Cardiac fibroblast (primary cell): ENCODE results near the genes SMARCD1, ATF1, CSRNP2 and CELA1.

- RRBS, result no CpG with 5 or more reads among the region's 5 CpGs
Observed at GRCh38 chr12:49825340-49825814, 2.8 kb downstream of the NCKAP5L start.

DNA sequence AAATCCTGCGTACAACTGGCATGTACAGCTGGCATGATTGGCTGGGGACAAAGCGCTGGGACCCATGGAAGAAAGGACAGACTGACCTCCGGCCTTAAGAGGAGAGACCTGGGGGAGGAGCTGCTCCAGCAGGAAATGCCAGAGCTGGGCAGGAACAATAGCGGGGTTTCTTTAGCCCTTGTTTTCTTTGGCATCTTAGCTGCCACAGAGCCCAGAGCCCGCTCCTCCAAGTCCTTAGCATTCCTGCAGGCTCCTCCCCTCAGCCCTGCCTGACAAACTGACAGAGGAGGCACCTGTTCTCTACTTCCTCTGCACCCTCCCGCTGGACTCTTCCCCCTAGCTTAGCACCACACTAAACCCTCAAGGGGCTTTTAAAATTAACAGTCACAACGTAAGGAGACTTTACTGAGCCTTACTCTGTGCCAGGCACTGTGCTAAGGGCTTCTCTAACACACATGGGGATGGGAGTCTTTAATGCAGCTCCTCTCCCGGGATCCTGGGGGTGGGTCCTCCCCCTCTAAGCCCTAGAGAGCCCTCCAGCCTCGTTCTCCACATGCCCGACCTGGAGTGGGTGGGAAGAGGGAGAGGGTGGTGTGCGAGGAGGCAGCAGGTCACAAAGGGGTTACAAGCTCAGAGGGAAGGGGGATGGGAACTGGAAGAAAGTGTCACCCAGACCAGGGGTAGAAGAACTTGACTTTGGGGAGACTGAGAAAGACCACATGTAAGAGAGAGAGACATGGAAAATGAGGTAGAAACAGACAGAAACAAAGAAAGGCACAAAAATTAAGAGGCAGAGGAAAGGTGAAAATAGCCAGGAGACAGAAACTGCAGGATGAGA, 1.7 kb upstream of the AQP5 start:
- RRBS, result no CpG with 5 or more reads among the region's 11 CpGs

GRCh38 chr12:50084577-50085584, at the start of gene SMARCD1:
SMARCD1 (plus strand) TSS chr12:50085342.
- RRBS, result 2% methylated on average over 26 of the region's 70 CpGs

- RRBS, result no CpG with 5 or more reads among the region's 2 CpGs
Observed at GRCh38 chr12:50242612-50243176, 40.6 kb downstream of the LIMA1 start.

GRCh38 chr12:50555375-50555833, 50.6 kb downstream of the DIP2B start:
- RRBS, result no CpG with 5 or more reads among the region's 4 CpGs

DNA sequence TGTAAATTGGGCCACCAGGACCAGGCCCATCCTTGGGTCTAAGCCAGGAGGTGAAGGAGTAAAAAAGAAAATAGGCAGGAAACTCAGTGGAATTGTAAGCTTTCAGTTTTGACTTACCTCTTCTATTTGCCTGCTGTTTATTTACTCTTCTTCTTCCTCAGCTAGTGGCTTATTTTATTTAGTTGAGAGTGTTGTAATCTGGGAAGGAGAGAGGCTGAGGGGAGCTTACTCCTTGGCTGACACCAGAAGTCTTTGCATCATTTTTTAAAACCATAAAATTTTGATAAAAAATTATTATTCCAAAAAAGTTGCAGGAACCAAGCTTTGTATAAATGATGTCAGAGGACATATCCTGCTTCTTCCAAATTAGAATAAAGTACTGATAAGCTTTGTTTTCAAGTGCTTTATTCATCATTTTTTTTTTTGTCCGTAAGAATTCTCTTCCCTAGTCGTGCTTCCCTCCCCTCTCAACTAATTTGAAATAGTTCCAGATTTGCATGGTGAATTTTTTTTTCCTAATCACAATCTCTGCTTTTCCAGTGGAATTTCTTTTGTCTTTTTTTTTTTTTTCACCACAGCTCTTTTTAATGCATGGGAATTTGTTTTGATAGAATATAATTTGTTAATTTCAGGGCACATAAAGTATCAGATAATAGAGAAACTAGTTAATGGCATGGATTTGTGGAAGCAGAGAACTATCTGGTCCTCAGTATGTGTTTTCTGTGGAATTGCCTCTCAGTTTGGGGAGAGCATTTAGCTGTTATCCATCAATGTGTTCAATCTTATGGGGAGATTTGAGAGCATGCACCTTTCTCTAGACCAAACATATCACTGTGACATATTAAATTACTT, 64.0 kb downstream of the DIP2B start:
- RRBS, result no CpG with 5 or more reads among the region's 2 CpGs

- RRBS, result no CpG with 5 or more reads among the region's 3 CpGs
Observed at GRCh38 chr12:50752269-50752885, 11.5 kb upstream of the ATF1 start.

- RRBS, result 1% methylated on average over 20 of the region's 106 CpGs
Observed at GRCh38 chr12:50763851-50764756, at the start of gene ATF1. ATF1 (plus strand) TSS chr12:50764101.

DNA sequence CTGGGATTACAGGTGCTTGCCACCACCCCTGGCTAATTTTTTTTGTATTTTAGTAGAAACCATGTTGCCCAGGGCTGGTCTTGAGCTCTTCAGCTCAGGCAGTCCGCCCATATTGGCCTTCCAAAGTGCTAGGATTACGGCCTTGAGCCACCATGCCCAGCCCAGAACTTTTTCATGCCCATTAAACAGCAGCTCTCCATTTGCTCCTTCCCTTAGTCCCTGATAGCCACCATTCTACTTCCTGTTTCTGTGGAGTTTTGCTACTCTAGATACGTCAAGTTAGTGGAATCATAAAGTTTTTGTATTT, 14.8 kb downstream of the ATF1 start:
- RRBS, result no CpG with 5 or more reads among the region's 3 CpGs

GRCh38 chr12:50922726-50923272, 2.0 kb upstream of the METTL7A start:
- RRBS, result no CpG with 5 or more reads among the region's 3 CpGs

DNA sequence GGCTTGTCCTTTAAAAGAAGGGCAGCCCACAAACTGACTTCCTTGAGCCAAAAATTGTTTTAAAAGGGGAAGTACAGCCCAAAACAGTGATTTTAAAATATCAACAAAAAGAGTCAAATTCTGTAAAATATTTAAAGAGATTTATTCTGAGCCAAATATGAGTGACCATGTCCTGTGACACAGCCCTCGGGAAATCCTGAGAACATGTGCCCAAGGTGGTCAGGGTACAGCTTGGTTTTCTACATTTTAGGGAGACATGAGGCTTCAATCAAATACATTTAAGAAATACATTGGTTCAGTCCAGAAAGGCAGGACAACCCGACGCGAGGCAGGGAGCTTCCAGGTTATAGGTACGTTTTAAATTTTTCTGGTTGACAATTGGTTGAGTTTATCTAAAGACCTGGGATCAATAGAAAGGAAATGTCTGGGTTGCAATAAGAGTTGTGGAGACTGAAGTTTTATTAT, 1.1 kb upstream of the METTL7A start:
- RRBS, result no CpG with 5 or more reads among the region's 5 CpGs

- RRBS, result no CpG with 5 or more reads among the region's 8 CpGs
Observed at GRCh38 chr12:51008663-51009504, 17.3 kb downstream of the SLC11A2 start.

- RRBS, result 5% methylated on average over 4 of the region's 35 CpGs
Observed at GRCh38 chr12:51083503-51084029, at the start of gene CSRNP2. CSRNP2 (minus strand) TSS chr12:51083596.

DNA sequence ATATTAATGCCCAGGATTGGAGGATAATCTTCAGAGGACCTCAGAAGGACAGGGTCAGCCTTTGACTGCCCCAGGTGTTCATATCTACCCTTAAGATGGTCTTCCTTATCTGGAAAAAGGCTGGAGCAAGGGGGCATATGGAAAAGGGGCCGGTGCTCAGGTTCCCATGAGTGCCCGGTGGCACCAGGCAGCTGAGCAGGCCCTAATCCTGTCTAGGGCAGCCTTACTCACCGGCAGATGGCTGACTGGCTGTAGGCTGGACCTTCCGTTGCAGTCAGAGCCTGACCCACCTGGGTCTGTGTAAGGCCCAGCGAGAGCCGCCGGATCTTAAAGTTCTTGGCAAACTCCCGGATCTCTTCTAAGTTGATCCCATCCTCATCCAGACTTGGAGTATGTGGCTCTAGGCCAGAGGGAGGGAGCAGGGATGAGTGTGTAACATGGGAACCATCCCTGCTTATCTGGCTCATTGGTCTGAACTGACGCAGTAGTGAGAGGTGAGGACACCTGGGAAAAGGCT, 18.5 kb upstream of the TFCP2 start:
- RRBS, result 92% methylated on average over 2 of the region's 9 CpGs

- RRBS, result 1% methylated on average over 10 of the region's 19 CpGs
Observed at GRCh38 chr12:51217547-51217734, 421 bp downstream of the POU6F1 start.

DNA sequence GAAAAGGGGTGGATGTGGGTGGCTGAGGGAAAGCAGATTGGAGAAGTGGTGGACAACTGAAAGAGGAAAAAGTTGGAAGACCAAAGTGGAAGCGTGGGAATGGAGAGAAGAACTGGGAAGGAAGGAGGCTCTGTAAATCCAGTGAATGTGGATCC, 713 bp upstream of the POU6F1 start:
- RRBS, result no CpG with 5 or more reads among the region's 1 CpG

DNA sequence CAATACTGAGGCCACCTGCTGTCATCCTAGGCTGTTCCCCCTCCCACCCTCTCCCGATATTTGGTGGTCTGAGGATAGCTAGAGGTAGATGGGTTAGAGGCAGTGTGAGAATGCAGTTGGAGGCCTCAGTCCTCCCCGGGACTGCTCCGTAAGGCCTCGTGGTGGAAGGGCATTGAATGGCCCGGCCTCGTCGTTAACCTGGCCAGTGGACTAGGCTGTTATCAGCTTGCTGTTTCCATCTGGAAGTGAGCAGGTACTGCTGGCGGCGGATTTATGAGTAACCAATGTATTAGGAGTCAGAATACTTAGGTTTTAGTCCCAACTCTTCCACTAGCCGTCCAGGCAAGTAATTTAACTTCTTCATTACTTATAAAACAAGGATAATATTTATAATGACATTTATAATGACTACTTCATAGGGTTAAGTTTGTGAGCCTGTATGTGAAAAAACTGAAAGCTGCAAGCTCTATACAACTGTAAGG, 1.0 kb upstream of the POU6F1 start:
- RRBS, result 33% methylated on average over 2 of the region's 10 CpGs

GRCh38 chr12:51269303-51270020, 753 bp downstream of the SMAGP start:
- RRBS, result 2% methylated on average over 29 of the region's 53 CpGs

DNA sequence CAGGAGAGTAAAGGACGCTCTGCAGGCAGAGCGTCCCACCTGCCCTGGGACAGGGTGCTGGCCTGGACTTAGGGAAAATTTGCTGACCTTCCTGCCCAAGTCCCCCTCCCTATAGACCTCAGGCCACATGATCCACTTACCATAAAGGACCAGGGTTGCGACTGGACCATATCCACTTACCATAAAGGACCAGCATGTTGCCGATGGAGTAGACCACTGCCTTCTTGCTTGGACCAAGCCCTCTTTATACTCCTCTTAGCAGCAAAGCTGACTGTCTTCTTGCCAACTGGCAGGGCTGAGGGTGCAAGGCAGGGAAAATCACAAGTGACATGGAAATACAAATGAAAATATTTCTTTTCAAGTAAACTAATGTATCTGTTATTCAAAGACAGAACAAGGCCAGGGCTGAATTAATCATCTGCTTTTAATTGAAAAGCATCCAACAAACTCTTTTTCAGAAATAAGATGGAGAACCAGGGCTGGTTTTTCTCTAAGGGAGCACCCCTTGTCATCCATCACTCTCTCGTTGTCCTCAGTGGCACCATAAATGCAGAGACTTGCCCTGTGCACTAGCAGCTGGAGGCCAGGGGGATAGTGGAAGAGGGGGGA, at the start of gene CELA1:
TSS of gene CELA1 (minus strand) at position 237 of the 609 bp plus-strand sequence.
- RRBS, result no CpG with 5 or more reads among the region's 5 CpGs

- RRBS, result 3% methylated on average over 22 of the region's 52 CpGs
Observed at GRCh38 chr12:51391581-51392087, 428 bp upstream of the GALNT6 start.